NCI-H460 (cell line): ENCODE measurements around the genes TNFSF14 and ZNF557.

DNA sequence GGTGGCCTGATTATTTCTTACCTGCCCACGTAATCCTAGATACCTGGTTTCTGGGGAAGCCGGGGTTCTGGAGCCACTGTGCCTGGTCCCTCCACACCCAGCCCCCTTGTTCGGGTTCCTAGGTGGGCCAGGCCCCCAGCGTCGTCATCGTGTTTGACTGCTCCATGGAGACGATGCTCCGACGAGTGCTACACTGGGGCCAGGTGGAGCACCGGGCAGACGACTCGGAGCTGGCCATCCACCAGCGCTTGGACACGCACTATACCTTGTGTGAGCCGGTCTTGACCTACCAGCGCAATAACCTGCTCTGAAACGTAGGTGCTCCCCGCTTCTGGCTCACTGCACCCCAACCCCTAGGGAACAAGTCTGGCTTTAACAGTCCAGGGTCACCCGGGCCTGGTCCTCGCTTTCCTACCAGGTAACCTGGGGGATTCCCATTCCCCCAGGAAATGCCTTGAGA, 13.0 kb downstream of the KHSRP start:
RAMPAGE:
- cytosol, long total RNA: no peak
- long total RNA: no peak
- nucleus, long total RNA: no peak

DNA sequence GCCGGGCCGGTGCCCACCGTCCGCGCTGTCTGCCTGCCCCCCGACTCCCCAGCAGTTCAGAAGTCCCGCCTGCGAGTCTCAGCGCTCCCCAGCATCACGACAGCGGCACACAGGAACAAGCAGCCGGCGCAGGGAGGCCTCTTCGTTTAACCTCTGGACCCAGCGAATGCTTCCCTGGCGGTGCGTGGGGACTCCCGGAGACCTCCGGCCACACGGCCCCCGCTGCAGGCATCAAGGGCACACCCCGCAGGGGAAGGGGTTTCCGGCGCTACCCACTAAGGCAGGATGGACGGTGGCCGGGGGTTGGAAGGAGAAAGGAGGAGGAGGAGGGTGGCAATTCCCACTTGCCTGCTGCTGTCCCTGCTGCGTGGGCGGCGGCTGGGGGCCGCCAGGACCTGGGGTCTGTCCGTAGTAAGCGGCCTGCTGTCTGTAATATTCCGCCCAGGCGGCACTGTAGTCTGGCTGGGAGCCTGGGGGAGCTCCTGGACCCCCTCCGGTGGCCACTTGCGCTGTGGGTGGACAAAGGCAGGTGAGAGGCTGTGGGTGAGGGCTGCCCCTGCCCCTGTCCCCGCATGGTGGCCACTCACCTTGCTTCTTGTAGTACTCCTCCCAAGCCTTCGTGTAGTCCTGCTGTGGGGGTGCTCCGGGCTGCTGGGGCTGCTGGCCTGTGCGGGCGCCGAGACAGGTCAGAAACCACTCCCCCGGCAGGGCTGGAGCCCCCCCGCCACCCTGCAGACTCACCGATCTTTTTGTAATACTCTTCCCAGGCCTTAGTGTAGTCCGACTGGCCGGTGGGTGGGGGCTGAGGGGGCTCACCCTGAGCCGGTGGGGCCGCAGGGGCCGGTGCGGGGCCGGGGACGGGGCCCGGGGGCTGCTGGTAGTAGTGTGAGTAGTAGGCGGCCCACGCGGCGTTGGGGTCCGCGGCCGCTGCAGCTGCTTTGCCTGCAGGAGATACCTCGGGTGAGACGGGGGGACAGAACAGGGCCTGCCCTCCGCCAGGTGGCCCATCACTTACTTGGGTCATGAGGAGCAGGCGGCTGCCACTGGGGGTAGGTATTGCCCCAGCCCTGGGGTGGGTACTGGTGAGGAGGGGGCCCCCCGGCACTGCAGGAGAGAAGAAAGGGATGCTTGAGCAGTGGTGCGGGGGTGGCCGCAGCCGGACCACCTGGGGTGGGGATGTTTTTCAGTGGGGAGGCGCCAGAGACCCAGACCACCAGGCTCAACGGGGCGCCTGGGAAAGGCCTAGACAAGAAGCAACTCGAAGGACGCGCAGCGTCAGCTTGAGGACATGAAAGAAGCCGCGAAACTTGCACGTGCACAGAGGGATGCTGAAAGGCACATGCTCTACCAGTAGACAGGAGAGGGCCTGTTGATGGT, 9.3 kb downstream of the KHSRP start:
RAMPAGE:
- cytosol, long total RNA: no peak
- long total RNA: no peak
- nucleus, long total RNA: no peak

DNA sequence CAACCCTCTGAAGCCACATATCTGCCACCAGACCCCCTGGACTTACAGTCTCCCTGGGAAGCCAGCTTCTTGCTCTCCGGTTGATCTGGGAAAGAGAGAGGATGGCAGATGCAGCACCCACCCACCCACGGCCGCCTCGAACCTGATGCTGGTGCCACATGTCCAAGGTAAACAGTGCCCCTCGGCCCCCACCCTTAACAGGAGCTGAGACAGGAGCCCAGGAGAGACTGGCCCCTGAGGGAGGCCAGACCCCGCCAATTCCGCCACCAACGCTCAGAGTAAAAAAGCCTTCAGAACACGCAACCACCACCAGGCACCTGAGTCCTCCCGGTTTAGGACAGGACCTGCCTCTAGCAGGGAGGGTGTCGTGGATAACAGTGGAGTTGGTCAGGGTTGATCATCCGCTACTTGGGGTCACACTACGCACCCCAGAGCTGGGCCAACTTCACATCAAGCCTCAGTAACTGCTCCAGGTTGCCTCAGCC, 3.0 kb downstream of the KHSRP start:
RAMPAGE:
- cytosol, long total RNA: no peak
- long total RNA: no peak
- nucleus, long total RNA: no peak

DNA sequence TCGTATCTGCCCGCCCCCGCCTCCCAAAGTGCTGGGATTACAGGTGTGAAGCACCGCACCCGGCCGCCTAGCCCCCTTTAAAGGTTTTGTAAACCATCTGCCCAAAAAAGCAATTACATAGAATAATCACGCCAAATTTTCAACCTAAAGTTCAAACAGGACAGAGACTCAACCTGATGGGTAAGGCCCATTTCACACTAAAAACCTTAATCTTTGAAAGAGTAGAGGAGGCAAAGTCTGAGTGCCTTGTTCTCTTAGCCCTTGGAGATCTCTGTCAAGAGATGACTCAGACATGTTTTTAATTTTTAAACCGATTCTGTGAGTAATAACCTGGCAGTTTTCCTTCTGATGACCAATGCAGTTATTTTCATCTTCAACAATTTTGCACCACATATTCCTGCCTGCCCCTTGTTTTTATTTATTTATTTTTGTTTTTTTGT, 11.6 kb upstream of the TNFSF9 start:
RAMPAGE:
- cytosol, long total RNA: no peak
- long total RNA: no peak
- nucleus, long total RNA: no peak

DNA sequence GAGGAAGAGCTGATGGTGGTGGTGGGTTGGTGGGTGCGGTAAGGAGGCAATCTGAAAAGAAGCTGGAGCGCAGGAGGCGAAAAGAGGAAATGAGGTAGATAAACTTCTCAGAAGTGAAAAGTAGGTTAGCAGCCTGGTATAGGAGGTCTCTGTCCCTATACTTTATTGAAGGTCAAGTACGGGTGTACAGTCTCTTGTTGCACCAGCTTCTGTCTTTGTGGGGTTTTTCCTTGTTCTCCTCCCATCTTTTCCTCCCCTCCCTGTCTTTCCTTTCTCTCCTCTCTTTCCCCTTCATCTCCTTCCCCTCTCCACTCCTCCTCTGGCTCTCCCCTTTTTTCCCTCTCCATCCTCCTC, 15.5 kb downstream of the TNFSF14 start:
RAMPAGE:
- cytosol, long total RNA: no peak
- long total RNA: no peak
- nucleus, long total RNA: no peak

DNA sequence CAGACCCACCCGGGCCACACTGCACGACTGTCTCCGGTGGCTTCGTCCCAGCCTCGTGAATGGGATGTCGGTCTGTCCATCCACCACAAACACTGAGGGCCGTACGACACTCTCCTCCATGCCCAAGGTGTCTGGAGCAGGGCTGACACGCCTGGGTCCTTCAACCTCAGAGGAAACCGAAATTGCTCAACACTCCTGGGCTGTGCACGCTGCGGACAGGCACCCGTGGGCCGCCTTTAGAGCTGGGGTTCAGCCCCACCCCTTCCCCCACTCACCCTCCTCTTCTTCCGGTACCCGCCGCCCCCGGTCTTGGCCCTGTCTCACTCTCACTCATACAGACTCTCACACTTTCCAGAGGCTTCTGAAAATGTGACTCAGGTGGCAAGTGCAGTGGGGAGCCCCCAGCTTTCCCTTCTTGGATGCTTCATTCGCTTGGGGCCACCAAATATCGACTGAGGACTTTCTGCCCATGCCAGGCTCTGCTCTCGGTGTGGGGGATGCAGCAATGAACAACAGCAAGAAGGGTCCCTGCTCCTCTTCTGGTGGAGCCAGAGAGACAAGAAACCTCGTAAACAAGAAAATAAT, at the start of gene TNFSF14:
Gene TNFSF14 (minus strand): TSS at position 211 of the 585 bp plus-strand sequence.
RAMPAGE:
- cytosol, long total RNA: no peak
- long total RNA: no peak
- nucleus, long total RNA: no peak

DNA sequence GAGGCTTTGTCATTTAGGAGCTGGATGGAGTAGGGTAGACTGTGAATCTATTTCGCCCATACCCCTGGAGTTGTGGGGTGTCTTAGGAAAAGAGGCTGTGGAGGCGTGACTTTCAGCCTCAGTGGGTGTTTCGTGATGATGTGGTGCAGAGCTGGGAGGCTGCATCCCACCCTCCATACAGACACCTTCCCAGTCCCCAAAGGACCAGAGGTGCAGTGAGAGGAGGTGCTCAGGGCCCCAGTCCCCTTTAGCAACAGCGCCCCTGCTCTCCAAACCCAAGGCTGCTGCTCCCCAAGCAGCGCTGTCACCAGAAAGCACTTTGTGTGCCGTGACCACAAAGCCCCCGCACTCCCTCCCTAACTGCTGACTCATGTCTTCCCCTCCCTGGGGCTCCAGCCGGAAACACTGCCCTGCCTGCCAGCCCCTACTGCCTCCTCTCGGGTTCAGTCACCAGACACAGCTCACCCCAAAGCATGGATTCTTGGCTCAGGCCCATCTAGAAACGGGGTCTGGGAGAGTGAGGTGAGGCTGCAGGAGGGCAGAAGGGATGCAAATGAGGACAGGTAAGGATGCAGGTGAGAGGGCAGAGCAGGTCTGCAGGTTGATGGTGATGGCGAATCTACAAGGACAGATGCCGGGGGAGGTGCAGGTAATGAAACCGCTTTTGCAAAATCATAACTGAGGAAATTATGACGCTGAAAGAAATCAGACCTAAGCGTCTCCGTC, 4.9 kb upstream of the TNFSF14 start:
RAMPAGE:
- cytosol, long total RNA: no peak
- long total RNA: no peak
- nucleus, long total RNA: no peak

RAMPAGE:
- cytosol, long total RNA: no peak
- long total RNA: no peak
- nucleus, long total RNA: no peak
These were observed 13.6 kb downstream of the C3 start for GRCh38 chr19:6706793-6707337.

GRCh38 chr19:6716906-6717614, 3.4 kb downstream of the C3 start:
RAMPAGE:
- cytosol, long total RNA: no peak
- long total RNA: no peak
- nucleus, long total RNA: no peak

GRCh38 chr19:6724476-6725115, 4.1 kb upstream of the C3 start:
RAMPAGE:
- cytosol, long total RNA: no peak
- long total RNA: no peak
- nucleus, long total RNA: no peak

RAMPAGE:
- cytosol, long total RNA: no peak
- long total RNA: no peak
- nucleus, long total RNA: no peak
These were observed 778 bp upstream of the TRIP10 start for GRCh38 chr19:6738411-6739393.

DNA sequence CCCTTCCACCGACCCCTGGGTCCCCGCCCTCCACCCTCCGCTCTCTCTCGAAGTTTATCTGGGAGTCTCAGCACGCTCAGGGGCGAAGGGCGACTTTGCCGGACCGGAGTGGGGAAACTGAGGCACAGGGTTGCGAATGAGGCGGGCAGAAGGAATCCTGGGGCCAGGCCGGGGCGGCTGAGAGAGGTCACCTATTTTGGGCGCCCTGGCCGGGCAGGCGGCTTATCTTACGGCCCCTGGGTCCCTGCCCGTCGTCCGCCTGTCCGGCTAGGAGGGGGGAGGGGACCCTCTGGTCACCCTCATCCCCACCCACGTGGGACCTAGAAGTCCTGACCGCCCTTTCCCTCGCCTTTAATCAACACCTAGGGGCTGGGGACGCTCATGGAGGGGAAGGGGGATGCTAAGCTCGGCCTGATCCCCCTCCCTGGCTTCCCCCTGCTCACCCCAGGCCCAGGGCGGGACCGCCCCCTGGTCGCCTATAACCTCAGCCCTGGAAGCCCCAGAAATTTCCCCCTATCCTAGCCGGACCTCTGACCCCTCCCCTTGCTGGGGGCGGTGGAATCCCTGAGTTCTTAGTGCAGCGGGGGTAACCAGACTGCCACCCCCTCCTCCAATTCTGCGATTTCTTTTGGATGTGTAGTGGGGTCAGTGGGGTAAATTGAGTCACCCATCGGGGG, 540 bp downstream of the TRIP10 start:
RAMPAGE:
- cytosol, long total RNA: no peak
- long total RNA: no peak
- nucleus, long total RNA: no peak

DNA sequence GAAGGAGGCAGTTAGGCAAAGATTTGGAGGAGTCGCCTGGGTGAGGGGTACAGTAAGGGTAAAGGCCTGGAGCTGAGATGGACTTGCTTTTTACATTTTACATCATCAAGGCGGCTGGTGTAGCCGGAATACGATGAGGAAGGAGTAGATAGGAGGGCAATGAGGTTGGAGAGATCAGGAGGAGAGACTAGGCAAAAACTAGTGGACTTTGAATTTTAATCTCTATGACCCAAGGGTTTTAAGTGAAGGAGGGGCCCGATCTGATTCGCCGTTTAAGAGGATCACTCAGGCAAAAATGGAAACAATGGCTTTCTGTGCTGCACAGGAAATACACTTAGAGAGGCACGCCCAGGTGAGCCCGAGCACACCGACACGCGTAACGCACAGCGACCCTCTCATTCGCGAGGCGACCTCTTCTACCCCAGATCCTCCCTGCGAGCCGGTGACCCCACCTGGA, 337 bp downstream of the SH2D3A start:
RAMPAGE:
- cytosol, long total RNA: no peak
- long total RNA: no peak
- nucleus, long total RNA: no peak

DNA sequence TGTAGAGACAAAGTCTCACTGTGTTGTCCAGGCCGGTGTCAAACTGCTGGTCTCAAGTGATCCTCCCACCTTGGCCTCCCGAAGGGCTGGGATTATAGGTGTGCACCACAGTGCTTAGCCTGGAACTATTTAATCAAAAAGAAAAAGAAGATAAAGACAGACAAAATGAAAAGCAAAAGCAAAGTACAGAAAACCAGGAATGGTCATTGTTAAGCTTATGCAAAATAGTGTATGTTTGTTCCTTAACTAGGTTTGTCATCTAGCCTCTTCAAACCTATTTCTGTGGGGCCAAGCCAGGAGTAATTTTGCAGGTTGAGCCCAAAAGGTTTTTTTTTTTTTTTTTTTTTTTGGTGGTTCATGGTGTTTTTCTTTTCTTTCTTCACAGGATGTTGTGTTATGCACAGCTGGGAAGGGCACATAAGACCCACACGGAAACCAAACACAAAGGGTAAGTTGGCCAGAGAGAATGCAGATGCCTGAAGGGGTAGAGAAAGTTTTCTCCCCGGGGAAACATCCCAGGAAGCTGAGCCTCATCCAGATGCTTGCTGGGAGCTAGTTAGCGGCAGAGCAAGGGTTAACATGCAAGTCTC, 2.8 kb downstream of the ADGRE1 start:
RAMPAGE:
- cytosol, long total RNA: no peak
- long total RNA: no peak
- nucleus, long total RNA: no peak

DNA sequence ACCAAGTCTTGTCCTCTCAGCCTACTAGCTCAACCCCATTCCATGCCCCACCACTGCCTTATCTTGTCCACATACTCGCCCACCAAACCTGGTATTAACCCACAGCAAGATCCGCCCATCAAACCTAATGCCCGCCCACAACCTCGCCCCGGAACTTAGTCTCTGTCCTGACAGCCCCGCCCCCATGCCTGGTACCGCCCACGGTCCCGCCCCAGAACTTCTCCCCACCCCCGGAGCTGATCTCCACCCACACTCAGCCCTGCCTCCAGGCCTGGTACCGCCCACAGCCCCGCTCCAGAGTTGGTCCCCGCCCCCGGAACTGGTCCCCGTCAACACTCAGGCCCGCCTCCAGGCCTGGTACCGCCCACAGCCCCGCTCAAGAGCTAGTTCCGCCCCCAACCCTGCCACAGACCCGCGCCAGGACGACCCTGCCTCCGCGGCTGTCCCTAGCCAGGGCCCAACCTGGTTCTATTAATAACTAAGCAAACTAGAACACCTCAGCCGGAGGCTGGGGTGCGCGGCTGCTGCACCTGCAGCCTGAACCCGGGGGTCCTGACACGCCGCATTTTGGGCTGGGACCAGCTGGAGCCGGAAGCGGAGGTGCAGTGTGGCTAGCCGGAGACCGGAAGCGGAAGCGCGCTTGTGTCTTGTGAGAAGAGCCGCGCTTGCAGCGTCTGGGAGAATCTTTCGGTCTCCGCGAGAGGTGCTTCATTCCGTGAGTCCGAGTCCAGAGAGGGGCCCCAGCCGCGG, at the start of gene ZNF557:
Gene ZNF557 (plus strand): TSS at position 645 of the 750 bp plus-strand sequence.
RAMPAGE:
- cytosol, long total RNA: start-site peak on the plus strand centred at position 650 of the sequence, 10 bp wide, 19 and 50 reads in 2 replicates
- long total RNA: no peak
- nucleus, long total RNA: start-site peak on the plus strand centred at position 635 of the sequence, 36 bp wide, 104 and 30 reads in 2 replicates

DNA sequence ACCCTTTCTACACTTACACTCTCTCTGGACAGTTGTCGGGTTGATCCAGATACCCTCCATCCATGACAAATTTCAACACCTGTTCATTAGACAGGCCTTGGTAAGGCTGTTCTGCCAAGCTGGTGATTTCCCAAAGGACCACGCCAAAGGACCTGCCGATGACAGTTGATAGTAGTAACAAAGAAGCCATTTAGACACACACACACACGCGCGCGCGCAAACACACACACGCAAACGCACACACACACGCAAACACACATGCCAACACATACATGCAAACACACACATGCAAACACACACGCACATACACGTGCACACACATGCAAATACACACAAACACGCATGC, 49.9 kb downstream of the ZNF557 start:
RAMPAGE:
- cytosol, long total RNA: no peak
- long total RNA: no peak
- nucleus, long total RNA: no peak

DNA sequence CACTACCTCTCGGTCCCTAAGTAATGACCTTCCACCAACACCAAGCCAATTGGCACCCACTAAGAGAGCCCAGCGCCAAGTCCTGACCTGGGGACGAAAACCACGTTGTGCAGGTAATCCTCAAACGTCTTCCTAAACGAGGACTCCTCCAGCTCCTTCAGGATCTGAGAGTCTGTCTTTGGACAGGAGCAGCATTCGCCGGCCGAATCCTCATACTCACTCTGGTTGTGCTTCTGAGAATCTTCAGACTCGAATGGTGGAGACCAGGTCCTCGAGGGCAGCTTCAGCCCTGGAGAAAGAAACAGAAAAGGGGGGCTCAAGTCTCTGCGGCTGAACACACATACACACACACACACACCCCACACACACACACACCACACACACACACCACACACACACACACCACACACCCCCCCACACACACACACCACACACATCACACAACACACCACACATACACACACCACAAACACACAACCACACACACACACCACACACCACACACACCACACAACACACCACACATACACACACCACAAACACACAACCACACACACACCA, 83.2 kb downstream of the ZNF557 start:
RAMPAGE:
- cytosol, long total RNA: no peak
- long total RNA: no peak
- nucleus, long total RNA: no peak

RAMPAGE:
- cytosol, long total RNA: no peak
- long total RNA: no peak
- nucleus, long total RNA: no peak
These were observed 69.9 kb downstream of the INSR start for GRCh38 chr19:7224180-7224893.

GRCh38 chr19:7257658-7258098, 36.5 kb downstream of the INSR start:
RAMPAGE:
- cytosol, long total RNA: no peak
- long total RNA: no peak
- nucleus, long total RNA: no peak

DNA sequence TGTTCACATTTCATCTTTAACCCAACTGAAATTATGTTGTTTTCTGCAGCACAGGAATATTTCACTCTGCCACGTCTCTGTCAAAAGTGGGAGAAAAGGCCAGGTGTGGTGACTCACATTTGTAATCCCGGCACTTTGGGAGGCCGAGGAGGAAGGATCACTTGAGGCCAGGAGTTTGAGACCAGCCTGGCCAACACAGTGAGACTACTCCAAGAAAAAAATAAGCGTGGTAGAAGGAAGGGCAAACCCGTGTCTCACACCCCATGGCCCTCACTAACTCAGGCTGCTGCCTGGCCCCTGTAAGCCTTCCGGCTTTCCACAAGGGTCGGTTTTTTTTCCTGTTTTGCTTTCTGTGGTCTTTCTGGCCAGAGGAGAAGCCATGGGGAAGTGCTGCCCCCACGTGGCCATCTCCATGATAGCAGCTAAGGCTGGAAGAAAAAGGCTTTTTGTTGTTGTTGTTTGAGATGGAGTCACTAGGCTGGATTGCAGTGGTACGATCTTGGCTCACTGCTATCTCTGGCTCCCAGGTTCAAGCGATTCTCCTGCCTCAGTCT, 7.8 kb upstream of the ARHGEF18 start:
RAMPAGE:
- cytosol, long total RNA: no peak
- long total RNA: no peak
- nucleus, long total RNA: no peak